Myometrial cell (primary cell): ENCODE measurements around the gene BNIP2.

GRCh38 chr15:58431055-58431458 is 734 bp upstream of the LIPC start:
- RAMPAGE, long total RNA = no peak

- RAMPAGE, long total RNA = no peak
Measured at GRCh38 chr15:58444938-58445282, 13.1 kb downstream of the LIPC start.

DNA sequence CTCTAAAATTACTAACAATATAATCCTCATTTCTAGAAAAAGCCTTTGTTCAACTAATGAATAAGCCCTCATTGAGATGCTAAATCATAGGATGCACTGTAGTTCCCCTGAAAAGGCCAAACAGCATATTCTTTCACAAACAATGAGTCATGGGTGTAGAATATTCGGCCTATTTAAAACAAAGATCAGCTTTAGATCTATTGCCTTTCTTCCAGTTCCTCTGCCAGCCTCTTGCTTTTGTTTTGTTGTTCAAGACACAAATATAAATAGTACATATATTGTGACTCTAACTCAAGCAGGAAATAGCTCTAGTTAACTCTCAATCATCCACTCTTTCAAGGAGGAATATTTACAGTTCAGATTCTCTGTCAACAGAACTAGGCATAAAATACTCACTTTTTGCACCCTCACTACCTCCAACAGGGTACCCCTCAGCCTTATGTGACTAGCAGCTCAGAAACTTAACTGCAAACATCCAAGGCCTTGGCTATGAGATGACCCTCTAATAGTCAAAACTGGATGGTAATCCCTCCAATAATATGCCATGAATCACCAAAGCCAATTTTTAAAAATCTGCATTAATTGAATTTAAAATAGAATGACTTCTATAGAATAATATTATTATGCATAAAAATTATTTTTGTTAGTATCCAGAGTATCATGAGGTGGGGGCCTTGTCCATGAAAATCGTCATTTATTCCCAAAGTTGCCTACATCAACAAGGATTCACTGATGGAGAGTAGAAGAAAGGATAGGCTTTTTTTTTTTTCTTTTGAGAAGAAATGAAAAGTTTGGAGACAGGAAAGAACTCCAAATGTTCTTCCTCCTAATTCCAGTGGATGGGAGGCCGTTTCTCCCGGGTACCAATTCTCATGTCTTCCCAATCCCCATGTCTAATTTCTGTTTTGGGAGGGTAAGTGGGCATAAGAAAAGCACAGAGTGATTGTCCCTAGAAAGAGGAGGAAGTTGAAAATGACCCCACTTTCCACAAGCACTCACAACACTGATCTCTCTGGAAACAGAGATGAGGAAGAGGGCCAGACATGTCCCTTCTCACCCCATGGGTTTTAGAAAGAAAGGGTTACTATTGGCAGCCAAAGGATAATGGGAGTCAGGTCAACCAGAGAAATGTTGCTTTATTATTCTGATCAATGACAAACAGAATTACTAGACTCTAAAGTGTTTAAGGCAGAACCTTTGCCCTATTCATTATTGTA is 82.1 kb downstream of the ADAM10 start:
- RAMPAGE, long total RNA = no peak

DNA sequence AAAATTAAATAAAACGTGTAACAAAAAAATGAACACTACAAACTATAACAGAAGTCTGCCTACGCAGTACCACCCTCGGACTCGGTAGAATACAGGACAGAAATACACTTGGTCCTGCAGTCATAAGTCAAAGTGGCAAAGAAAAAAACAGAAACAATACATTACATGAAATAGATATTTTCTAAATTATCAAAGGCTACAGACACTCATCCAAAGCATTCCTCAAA is 1.5 kb downstream of the ADAM10 start:
- RAMPAGE, long total RNA = no peak

DNA sequence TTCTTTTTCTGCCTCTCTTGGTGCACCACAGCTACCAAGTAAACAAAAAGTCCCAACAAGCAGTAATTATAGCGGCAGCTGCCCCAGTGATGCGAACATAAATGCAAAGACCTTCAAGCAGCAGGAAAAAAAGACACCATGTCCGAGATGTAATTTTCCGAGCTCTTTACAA is 570 bp upstream of the ADAM10 start:
- RAMPAGE, long total RNA = no peak

DNA sequence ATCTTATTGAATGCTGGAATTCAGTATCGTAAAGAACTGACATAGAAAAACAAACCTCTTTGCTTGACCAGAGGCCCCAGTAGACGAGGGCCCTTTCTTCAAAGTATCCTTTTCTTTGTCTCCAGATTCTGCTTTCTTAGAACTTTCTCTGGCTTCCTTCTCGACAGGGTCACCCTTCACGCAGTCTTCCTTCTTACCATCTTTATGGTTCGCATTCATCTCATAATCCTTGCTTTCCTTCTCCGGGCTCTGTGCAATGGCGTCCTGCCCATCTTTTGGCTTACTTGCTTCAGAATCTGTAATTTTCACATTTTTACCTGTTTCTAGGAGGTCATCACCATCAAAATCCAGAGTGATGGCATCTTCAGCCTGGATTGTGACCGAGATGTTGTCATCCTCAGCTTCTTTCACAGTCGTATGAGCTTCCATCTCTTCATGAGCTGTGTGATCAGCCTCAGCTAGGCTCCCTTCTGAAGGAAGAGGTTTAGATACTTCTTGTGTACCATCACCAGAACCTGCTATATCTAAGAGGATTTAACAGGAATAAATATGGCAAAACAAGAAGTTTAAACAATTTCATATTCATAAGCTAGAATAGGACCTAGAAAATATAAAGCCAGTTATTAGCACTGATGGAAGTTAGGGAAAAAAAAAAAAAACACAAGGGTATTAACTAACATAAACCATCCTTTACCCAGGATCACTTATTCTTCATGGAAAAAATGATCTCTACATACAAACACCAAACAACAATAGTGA is 33.9 kb downstream of the SLTM start:
- RAMPAGE, long total RNA = no peak

- RAMPAGE, long total RNA = no peak
Measured at GRCh38 chr15:58988252-58988542, 734 bp downstream of the RNF111 start.

GRCh38 chr15:59232444-59232877 is 25.8 kb downstream of the LDHAL6B start:
- RAMPAGE, long total RNA = no peak

DNA sequence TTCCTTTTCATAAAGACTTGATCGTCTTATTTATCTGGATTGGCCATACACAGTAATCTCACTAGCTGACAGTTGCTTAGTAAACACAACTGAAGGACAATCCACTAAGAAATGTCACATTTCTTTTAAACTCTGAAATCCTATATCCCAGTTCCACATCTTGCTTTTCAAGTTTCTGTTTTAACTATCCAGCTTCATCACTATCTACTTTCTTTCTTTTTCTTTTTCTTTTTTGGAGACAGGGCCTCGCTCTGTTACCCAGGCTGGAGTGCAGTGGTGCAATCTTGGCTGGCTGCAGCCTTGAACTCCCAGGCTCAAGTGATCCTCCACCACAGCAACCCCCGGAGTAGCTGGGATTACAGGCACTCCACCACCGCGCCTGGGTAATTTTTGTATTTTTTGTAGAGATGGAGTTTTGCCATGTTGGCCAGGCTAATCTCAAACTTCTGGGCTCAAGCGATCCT is 39.6 kb downstream of the MYO1E start:
- RAMPAGE, long total RNA = no peak

DNA sequence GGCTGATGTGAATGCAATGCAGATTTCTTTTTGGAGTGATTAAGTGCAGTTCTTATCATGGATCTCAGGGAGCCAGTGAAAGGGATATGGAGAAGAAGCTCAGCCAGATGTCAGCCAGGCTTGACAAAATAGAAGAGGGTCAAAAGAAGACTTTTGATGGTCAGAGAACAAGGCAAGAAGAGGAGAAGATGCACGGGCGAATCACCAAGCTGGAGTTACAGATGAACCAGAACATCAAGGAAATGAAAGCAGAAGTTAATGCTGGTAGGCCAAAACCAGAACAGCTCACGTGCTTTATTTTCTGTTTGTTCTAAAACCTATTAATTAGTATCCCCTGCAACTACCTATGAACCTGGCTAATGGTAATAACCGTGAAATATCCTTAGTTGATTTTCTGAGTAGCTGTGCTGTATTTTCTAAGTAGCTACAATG is 78.6 kb downstream of the FAM81A start:
- RAMPAGE, long total RNA = no peak

DNA sequence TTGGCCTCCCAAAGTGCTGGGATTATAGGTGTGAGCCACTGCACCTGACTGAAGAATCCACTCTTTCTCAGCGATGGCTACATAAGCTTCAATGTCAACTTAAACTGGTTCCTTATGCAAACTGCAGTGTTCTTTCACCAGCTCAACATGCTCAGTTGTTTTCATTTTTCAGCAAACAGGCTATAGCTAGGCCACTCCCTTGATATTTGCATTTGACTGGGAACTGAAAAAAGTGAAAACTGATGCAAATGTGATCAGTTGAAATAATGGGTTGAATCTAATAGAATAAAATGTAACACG is 74.2 kb upstream of the GCNT3 start:
- RAMPAGE, long total RNA = no peak

- RAMPAGE, long total RNA = no peak
Measured at GRCh38 chr15:59549635-59550168, 61.9 kb upstream of the GCNT3 start.

DNA sequence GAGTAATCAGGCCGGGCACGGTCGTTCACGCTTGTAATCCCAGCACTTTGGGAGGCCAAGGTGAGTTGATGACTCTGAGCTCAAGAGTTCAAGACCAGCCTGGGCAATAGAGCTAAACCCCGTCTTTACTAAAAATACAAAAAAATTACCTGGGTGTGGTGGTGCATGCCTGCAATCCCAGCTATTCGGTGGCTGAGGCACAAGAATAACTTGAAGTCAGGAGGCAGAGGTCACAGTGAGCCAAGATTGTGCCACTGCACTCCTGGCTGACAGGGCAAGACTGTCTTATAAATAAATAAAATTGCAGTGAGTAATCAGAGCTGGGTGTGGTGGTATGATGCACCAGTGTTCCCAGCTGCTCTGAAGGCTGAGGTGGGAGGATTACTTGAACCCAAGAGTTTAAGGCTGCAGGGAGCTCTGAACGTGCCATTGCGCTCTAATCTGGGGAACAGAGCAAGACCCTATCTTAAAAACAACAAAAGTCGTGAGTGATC is 55.9 kb upstream of the GCNT3 start:
- RAMPAGE, long total RNA = no peak

- RAMPAGE, long total RNA = no peak
Measured at GRCh38 chr15:59593168-59593560, 18.4 kb upstream of the GCNT3 start.

- RAMPAGE, long total RNA = start-site peak on the minus strand at chr15:59689285-59689333, 1,589 and 2,061 reads in 2 replicates
Measured at GRCh38 chr15:59689213-59689712, at the start of gene BNIP2. TSS of gene BNIP2 (minus strand) at chr15:59689320.

DNA sequence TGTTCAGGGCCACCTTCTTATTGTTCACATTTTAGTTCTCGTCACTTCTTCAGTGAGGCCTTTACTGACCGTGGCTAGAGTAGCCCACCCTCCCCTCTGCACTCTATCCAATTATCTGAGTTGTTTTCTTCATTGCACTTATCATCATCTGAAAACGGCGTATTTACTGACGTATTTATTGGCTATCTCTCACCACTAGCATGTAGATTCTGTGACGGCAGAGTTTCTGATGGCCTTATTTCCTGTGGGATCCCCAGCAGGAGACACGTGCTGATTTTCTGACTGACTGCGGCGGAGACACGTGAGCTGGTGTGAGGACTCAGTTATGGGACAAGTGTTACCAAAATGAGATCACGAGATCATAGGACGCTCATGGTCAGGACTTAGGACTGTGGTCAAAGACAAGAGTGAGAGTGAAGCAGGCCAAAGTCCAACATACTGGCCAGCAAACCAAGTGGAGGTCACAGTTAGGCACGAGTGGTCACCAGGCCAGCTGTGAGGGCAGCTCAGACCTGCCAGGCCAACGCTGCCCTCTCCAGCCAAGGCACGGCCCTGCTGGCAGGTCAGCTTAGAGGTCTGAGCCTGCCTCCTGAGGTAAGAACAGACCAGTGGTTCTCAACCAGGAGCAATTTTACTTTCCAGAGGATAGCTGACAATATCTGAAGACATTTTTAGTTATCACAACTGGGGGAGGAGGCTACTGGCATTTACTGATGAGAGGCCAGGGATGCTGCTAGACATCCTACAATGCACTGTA is 50.6 kb upstream of the BNIP2 start:
- RAMPAGE, long total RNA = no peak

DNA sequence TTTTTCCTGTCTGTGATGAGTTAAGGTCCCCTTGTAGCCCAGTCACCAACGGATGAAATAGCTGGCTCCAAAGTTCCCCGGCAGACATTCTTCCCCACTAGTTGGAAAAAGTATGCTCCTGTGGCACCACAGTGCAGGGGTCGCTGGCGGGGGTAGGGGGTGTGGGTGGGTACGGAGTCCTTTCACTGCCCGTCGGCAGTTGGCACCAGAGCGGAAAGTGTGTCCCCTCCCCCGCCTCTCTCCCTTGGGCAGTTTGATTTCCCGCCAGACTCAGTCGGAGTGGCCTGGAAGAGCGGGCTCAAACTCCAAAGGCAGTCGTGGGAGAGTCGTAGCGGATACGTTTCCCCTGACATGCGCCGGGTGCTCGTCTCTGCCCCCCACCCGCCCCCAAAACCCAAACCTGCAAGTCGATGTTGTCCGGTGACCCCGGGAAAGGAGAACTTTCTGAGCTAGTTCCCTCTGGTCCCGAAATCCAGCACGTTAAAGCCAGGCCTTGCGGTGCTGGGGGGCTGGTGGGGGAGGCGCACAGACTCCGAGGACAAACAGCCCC is 4.5 kb upstream of the FOXB1 start:
- RAMPAGE, long total RNA = no peak

DNA sequence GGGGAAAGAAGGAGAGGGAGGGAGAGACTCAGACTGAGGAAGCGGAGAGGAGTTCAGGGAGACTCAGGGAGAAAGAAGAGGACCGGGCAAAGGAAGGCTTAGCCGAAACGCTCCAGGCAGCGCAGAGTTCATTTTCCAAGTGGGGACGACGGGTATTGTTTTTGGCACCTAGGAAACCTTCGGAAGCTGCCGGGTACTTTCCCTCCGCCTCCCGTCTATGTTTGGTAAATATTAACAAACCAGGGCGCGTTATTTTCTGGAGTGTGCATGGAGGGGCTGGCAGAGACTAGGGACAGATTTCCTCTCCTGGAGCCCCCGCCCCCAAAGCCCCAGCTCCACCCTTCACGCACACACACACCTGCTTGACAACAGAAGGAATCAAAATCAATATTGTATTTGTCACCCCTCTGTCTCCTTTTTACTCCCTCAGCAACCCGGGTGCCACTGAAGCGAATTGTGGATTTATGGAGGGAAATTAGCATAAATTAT is 3.6 kb upstream of the FOXB1 start:
- RAMPAGE, long total RNA = no peak

GRCh38 chr15:60189005-60189334 is 184.9 kb downstream of the FOXB1 start:
- RAMPAGE, long total RNA = no peak

GRCh38 chr15:60374177-60375245 is 23.3 kb downstream of the ANXA2 start:
- RAMPAGE, long total RNA = no peak